Subcutaneous preadipocyte (primary cell): ENCODE results near the gene ZFP69B.

- CAGE, long polyA plus RNA, result no peak
Measured at GRCh38 chr1:39961114-39961380, 6.1 kb downstream of the MFSD2A start.

DNA sequence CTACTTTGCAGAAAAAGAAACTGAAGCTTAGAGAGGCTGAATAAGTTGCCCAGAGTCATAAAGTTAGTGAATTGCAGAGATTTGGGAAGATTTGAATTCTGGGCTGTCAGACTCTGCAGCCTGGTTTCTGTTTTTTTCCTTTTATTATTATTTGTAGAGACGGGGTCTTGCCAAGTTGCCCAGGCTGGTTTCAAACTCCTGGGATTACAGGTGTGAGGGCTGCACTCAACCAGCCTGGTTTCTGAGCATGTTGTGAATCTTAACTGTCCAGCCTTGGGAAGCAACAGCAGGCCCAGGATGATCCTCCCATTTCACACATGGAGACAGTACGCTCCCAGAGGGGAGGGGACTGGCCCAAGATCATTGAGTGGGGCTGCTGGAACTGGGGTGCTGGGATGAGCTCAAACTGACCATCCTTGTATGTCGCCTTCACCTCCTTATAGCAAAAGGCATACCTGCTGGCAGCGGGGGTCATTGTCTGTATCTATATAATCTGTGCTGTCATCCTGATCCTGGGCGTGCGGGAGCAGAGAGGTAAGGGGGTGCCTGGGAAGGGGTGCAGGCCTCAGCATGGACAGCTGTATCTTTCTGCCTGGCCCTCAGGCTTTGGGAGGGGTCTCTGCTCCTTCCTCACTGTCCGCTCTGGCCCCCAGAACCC, 11.3 kb downstream of the MFSD2A start:
- CAGE, long polyA plus RNA, result no peak

- CAGE, long polyA plus RNA, result no peak
Measured at GRCh38 chr1:40039386-40039575, 1.2 kb upstream of the CAP1 start.

GRCh38 chr1:40058999-40059738, 18.6 kb downstream of the CAP1 start:
- CAGE, long polyA plus RNA, result no peak

- CAGE, long polyA plus RNA, result no peak
Measured at GRCh38 chr1:40071701-40072055, 25.4 kb downstream of the PPT1 start.

- CAGE, long polyA plus RNA, result no peak
Measured at GRCh38 chr1:40217258-40217895, 30.4 kb upstream of the TMCO2 start.

DNA sequence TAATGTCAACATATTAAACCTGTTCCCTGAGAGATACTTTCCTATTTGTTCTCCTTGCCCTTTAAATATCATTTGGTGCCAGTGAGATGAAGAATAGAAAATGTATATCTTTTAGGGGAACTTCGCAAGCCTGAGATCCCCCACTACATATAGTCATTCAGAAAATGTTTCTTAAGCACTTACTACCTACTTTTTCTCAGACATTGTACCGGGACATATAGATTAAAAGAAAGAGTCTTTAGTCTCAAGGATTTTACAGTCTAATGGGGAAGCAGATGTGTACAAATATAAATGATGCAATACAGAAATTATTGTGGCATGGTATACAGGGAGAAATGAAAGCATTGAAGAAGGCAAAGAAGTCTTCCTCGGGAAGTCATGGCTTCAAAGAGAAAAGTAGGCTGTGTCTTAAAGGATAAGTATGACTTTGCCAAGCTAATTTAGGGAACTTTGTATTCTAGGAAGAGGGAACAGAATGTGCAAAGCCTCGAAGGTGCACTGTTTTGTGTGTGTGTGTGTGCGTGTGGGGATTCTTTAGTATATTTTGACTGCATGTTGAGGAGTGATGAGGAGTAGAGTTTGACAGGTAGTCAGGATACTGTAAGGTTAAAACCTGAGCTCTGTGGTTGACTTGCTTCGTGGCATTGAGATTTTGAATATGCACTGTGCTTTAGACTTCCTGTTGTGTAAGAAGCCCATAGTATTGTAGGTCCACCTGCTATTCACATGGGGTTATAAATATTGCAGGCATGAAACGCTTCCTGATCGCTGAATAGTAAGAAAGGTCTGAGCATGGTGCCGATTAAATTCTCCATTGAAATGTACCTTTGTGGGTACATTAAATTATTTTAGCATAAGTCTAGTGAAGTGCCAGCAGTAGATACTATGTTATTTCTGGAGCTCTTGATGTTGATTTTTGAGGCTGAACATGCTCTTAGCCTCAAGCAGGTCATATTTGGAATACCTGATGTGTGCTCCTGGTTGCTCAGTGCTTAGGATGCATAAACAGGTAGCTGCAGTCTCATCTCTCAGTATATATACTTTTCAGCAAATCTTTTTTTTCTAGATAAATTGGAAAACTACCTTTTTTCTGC, 7.9 kb downstream of the SMAP2 start:
- CAGE, long polyA plus RNA, result no peak

GRCh38 chr1:40391629-40392298, 18.2 kb downstream of the SMAP2 start:
- CAGE, long polyA plus RNA, result no peak

DNA sequence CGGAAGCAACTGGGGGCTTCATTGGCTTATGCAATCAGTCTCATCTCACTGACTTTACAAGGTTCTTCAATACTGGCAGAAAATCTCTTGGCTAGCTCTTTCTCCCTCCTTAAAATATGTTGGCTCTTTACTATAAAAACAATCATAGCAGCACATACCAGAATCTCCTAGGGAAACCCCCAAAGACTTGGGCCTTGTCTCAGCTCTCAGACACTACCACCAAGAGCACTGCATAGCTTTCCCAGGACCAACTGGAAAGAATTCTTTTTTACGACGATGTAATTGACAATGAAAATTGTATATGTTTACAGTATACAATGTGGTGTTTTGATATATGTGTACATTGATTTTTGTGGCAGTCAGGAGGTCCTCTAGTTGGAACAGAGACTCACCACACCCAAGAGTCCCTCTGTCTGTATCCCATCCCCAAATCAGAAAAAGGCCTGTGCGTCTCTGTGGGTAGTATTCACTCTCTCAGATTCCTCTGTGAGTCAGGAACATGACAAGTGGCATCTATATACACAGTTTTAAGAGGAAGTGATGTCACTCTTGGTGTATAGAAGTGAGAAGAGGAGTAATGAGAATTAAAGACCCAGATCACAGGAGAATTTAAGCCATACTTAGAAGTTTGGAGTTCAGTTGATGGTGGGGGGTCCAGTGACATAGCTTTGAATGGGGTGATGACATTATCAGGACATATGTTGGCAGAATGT, 21.1 kb downstream of the SMAP2 start:
- CAGE, long polyA plus RNA, result no peak

GRCh38 chr1:40395492-40396294, 22.2 kb downstream of the SMAP2 start:
- CAGE, long polyA plus RNA, result no peak

DNA sequence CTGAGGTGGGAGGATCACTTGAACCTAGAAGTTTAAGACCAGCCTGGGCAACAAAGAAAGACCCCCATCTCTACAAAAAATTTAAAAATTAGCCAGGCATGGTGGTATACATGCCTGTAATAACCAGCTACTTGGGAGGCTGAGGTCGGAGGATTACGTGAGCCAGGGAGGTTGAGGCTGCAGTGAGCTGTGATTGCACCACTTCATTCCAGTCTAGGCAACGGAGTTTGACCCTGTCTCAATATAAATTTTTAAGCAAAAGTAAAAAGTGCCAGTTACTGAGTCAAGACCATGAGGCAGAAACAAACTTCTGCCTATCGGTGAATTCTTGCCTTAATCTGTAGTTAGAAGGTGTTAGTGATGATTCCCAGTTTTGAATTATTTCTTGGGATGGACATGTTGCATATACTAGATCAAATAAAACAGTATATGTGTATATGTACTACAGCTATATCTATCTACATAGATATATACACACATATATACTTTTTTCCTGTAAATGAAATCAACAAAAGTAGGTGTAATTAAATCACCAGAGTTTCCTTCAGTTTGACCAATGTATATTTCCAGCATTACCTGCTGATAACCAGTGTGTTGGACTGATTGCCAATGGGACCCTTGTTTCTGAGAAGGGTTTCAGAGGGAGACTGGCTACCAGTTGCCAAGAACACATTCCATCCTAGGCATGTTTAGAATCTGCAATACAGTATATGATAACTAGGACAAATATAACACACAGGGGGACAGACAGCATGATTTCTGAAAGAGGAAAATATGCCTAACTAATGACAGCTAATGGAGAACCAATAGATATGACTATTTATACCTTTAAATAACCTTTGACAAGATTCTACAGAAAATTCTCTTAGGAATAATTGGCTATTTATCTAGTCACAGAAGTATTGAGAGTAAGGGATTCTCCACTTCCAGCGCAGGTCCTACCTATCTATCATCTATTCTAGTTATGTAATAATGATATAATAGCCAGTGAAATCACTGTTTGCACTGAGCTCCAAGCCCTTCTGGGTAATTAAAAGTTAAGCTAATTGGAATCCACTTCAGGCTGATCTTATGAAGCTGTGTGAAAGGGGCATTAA, 36.8 kb downstream of the SMAP2 start:
- CAGE, long polyA plus RNA, result no peak

DNA sequence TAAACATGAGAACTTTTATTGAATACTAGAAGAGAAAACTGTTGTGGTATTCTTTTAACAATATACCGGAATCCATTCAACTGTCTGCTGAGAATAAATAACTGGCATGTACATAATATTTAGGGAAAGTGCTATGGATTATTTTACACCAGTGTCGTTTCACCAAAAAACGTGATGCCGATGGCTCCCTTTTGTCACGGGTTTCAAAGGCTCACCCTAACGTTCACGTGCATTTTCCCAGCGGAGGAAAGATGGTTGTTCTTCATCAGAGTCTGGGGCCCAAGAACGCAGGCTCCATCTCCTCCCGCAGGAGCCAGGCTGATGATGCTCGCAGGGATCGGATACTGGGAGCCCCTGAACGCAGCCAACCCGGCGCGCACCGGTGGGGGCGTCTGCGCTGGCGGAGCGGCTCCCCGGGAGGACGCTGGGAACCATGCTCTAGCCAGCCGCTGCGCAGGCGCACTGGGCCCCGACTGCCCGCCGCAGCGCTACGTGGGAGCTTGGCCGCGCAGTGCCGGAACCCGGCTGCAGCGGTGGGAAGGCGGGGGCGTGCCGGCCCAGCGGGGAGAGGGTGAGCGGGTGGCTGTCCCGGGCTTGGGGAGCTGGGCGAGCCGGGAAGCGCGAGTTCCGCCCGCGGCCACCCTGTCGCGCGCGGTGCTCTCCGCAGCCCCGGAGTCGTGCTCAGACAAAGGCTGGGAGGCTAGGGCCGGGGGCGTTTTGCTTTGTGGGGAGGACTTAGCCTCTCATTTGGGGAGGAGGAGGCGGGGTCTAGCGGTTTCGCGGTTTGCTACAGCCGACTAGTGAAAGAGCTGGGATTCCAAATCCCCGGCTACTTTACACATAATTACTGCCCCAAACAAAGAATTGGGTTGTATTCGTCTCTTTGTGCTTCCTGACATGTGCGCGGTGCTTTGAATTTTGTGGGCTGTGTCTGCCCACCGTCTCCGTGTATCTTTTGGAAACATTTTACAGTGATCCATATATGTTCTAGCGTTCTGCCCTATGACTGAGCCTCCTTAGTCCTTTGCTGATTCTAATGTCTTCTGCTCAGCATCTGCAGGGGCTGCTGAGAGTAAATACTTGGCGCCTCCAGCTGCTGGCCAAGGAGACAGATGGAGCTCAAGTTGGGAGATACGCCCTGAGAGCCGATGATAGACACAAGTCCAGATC, at the start of gene ZFP69B:
TSS of gene ZFP69B (plus strand) at position 872 of the 1,170 bp plus-strand sequence.
- CAGE, long polyA plus RNA, result no peak

DNA sequence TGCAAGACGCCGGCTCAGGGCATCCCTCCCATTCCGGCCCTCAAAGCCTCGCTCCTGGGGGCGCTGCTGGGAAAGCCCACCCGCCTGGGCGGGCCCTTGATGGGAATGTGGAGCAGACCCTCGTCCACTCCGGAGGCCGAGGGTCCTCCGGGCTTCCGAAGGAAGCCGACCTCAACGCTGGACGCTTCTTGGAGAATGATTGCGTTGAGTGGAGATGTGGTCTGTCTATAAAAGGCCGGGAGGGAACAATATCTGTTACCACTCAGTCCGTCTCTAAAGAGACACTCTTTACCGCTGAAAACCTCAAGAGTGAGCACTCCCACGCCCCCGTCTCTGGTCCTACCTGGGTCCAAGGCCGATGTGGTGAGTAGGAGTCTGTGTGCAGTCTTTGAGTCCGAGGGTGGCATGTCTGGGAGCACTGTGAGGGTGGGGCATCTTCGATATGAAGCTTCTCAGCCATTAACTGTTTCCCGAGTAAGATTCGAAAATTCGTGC, 489 bp downstream of the ZFP69 start:
- CAGE, long polyA plus RNA, result no peak

GRCh38 chr1:40690593-40691008, 903 bp upstream of the NFYC start:
- CAGE, long polyA plus RNA, result no peak

DNA sequence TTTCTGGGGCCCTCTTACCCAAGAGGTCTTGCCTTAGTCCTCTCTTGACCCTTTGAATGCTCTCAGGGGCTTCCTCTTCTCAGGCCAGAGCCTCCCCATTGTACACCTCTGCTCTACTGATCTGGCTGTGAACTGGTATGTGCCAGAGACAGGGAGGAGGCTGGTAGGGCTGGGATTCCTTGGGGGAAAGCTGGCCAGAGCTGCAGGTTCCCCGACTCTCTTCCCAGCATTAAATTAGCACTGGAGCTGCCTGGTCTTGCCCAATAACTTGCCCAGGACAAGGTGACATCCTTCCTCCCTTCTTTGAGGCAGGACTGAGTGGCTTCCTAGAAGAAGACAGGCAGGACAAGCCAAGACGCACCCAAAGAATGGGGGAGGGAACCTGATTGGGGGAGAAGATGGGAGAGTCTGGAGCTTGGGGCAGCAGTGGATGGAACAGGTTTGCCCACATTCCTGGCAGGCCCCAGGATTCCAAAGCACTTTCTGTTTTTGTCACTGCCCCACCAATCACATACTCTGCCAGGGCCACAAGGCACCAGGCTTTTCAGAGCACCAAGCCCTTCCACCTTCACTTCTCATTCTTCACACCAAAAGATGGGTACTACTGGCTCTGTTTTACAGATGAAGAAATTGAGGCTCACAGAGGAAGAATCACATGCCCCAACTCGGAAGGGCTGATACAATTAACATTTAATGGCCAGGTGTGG, 37.3 kb upstream of the CITED4 start:
- CAGE, long polyA plus RNA, result no peak

DNA sequence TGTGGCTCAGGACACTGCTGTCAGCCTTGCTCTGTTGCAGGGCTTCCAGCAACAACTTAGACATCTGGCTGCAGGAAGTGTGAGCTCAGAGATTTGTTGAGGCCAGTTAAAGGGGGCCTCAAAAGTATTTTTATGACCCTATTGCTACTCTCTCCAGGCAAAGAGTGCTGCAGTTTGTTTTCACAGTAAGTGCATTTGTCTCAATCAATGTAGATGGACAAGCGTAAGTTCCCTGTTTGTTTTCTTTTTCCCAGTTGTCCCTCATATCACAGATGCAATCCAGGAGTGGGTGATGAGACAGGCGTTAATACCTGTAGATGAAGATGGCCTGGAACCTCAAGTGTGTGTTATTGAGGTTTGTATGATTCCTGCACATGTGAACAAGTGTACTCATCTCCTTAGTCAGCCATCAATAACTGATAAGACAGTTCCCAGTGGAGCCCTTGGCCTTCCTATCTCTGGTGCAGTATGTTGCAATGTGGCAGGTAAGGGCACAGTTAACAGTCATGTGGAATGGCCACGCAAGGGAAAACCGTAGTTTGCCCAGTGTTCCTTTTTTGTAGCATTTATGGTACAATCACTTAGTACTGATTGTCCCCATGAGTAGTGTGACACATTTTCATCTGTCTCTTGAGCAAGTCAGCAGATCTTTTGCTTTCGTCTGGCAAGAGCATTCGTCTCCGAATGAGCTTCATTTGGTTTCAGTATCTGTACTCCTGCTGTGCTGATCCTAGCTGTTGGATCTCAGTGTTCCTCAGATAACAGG, 7.8 kb downstream of the CTPS1 start:
- CAGE, long polyA plus RNA, result no peak

DNA sequence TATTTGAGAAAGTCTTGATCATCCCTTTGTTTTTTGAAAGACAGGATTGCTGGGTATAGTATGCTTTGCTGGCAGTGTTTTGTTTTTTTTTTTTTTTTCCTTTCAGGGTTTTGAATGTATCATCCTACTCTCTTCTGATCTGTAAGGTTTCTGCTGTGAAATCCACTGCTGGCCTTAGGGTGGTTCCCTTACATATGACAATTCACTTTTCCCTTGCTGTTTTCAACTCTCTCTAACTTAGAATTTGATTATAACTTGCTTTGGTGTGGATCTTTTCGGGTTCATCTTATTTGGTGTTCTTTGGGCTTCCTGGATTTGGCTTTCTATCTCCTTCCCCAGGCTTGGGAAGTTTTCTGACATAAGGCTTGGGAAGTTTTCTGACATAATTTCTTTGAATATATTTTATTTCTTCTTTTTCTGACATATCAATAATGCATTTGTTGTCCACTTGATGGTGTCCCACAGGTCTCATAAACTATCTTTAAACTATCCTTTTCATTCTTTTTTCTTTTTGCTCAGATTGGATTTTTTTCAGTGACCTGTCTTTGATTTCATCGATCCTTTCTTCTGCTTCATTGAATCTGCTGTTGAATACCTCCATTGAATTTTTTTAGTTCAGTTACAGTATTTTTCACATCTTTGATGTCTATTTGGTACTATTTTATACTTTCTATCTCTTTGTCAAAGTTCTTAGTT, 74.1 kb downstream of the SCMH1 start:
- CAGE, long polyA plus RNA, result no peak

DNA sequence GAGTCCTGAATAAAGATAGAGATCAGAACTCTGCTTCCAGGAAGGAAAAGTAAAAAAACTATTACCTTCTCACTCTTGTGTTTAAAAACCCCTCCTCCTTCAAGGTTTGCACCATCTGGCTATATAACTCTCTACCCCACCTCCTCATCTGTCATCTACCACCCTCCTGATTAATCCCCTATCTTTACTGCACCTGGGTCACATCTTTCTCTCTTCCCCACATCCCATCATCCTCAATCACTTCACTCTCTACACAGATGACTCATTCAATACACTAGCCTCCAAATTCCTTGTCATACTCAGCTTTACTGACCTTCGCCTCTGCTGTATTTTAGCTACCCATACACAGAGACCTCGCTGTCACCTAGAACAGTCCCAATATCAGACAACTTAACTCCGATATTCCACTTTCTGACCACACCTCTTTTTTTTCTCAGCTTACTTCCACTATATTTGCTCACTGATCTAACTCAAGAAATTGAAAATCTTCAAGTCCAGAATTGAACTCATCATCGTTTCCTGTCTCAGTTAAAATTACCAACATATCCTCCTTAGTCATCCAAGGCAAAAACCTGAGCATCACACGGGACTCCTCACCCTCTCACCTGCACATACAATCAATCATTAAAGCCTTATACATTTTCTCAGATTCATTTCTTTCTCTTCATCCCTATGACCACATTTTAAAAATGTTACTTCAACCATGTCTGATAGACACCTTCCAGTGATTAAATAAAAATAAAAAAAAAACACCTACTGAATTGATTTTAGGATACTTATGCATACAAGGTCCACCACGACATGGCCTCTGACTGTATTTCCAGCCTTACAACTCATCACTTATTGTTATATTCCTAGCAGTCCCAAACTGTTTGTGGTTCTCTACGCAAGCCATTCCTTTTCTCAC, 3.5 kb downstream of the SCMH1 start:
- CAGE, long polyA plus RNA, result no peak

- CAGE, long polyA plus RNA, result no peak
Measured at GRCh38 chr1:41432910-41433445, 51.5 kb downstream of the EDN2 start.

DNA sequence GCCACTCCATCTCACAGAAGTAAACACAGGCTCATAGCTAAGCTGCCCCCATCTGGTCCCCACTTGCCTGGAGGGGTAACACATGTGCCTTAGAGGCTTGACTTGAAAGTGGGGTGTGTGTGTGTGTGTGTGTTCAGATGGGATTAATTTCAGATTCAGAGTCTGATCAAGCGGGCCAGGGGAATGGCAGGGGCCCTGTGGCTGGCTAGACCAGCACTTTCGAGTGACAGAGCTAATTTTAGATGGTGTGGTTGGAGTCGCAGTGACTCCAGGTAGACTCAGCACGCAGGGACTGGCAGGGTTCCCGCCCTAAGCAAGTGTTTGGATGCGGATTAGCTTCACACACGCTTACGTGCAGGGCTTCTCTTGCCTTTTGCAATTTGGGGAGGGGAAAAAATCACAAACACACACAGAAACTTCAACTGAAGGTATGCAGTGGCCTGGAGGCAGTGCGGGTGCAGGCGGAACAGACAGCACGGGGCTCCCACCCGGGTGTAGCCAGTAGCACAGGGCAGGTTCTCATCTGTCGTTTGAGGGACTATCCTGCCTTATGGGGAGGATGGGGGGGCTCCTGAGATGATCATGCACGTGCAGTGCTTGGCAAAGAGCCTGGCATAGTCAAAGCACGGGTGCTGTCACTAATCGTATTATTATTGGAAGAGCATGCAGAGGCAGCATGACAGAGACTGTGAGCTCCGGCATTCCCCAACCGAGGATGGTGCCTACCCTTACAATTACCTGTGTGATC, 1.3 kb downstream of the EDN2 start:
- CAGE, long polyA plus RNA, result no peak